Measurements from ENCODE around the genes ALPP, ALPI, CHRND and CHRNG.

GRCh38 chr2:231620686-231622028 is 28.5 kb downstream of the TEX44 start:
- RRBS = no CpG with 5 or more reads among the region's 36 CpGs

DNA sequence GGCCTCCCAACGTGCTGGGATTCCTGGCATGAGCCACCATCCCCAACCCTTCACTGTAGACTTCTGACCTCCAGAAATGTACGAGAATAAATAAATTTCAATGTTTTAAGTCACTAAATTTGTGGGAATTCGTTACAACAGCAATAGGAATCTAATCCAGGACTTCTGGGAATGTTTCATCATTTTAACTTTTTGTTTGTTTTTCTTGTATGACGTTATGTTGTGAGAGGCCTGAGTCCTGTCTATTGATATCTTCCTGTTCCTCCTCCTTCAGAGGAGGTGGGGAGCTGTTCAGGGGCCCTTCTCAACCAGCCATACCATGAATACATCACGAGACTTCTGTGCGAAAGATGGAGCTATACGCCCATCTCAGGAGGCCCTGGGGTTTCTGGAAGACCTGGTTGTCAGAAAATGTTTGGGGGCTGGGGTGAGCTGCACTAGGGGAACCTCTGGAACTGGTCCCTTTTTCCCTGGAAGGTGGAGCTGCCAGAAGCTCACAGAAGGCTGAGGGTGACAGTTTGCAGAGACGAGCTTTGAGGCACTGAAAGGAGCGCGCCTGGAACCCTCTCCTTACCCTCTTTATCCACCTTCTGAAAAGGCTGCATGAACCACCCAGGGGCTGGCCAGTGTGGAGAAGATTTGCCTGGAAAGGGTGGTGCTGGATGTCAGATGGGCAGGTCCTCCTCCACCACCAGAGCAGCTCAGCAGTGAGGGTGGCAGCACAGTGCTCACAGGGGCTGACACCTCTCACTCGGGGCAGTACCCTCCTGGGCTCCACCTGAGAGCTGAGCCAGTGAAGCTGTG is 40.3 kb downstream of the TEX44 start:
- RRBS = no CpG with 5 or more reads among the region's 11 CpGs

DNA sequence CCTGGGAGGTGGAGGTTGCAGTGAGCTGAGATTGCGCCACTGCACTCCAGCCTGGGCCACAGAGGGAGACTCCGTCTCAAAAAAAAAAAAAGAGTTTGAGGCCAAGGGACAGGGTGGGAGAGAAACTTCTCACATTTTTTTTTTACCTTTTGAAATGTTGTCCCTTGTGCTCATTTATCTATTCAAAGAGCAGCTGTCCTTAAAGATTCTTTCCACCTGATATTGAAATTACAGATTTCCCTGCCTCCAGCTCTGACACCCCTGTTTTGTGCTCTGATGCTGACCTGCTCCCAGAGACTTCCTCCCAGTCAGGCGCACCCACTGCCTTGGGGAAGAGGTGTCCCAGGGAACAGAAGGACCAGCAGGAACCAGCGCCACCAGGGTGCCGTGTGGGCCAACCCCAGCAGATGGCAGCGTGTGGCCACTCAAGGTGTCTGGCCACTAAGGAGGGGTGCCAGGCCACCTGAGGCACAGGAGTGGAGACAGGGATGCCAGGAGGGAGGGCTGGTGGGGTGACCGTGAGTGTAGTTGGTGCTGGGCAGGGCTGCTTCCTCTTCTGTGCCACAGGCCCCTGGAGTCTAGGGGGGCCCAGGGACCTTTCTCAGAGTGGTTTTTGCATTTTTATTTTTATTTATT is 55.8 kb downstream of the TEX44 start:
- RRBS = no CpG with 5 or more reads among the region's 7 CpGs

DNA sequence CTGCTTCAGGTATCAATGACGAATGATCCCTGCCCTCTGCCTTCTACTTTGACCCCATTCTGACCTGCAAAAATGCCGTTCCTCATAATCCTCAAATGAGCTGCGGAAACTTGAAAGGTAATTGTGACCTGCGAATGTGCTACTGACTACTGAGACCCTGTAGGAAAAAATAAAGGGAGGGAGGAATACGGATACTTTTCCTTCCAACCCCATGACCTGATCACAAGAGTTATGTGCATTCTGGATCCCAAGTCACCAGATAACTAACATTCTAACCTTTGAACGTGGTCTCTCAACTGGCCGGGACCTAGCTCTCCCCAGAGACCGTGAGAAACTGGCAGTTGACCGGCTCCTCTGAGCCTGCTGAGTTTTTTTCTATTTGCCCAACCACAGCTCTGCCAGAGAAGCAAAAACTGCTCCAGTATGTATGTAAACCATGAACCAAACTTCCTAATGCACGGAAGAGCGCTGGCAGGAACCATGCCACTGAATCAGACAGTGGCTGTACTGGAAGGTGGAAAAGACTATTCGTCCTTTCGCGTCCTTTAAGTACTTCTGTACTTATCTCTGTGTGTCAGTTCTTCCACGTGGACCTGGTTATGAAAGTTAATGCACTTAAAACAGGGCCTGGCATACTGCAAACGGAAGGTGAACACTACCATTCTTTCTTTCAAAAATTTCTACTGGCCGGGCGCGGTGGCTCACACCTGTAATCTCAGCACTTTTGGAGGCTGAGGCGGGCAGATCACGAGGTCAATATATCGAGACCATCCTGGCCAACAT is 47.4 kb upstream of the PTMA start:
- RRBS = no CpG with 5 or more reads among the region's 22 CpGs

DNA sequence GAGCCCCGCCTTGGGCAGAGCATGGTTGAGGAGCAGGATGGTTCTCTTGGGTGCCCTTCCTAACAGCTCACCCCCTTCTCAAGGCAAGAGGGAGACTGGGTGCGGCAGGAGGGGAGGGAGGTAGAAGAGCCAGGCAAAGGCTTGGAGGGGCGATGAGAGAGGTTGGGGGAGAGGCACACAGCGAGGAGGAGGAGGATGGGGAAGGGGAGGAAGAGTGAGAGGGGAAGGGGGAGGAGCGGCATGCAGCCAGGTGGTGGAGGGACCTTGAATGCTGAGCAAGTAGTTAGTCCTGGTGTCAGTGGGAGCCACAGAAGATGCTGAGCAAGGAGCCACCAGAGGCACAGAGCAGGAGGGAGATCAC is 23.5 kb upstream of the PTMA start:
- RRBS = no CpG with 5 or more reads among the region's 5 CpGs

- RRBS = no CpG with 5 or more reads among the region's 14 CpGs
These were observed 1.4 kb upstream of the PTMA start for GRCh38 chr2:231707093-231707215.

DNA sequence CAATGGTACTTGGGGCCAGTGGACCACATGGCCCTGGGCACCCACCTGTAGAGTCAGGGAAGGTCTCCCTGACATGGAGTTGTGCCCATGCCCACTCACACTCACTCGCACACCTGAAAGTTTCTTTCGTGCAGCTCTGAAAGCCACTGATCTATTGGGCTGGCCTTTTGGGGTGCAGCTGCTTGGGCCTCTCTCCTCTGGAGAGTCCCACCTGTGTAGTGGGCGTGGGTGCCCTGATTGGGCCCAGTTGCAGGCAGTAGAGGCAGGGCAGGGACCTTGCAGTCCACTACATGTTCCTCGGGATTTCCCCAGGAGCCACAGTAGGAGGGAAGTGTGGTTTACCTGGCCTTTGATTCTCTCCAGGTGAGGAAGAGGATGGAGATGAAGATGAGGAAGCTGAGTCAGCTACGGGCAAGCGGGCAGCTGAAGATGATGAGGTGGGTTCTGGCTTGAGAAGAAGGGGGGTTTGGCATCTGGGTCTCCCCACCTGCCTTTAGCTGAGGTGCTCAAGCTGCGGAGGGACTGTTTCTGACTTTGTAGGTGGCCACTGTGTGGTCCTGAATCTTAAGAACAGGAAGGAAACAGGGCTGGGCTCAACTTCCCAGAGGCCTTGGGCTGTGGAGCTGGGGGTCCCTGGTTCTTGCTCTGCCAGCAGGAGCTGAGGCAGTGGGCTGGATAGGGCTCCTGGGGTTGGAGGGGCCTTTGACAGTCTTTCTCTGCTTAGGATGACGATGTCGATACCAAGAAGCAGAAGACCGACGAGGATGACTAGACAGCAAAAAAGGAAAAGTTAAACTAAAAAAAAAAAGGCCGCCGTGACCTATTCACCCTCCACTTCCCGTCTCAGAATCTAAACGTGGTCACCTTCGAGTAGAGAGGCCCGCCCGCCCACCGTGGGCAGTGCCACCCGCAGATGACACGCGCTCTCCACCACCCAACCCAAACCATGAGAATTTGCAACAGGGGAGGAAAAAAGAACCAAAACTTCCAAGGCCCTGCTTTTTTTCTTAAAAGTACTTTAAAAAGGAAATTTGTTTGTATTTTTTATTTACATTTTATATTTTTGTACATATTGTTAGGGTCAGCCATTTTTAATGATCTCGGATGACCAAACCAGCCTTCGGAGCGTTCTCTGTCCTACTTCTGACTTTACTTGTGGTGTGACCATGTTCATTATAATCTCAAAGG is 4.1 kb downstream of the PTMA start:
- RRBS = no CpG with 5 or more reads among the region's 25 CpGs

GRCh38 chr2:231924911-231925764 is 1.1 kb downstream of the NPPC start:
- RRBS = 2% methylated on average over 13 of the region's 64 CpGs

DNA sequence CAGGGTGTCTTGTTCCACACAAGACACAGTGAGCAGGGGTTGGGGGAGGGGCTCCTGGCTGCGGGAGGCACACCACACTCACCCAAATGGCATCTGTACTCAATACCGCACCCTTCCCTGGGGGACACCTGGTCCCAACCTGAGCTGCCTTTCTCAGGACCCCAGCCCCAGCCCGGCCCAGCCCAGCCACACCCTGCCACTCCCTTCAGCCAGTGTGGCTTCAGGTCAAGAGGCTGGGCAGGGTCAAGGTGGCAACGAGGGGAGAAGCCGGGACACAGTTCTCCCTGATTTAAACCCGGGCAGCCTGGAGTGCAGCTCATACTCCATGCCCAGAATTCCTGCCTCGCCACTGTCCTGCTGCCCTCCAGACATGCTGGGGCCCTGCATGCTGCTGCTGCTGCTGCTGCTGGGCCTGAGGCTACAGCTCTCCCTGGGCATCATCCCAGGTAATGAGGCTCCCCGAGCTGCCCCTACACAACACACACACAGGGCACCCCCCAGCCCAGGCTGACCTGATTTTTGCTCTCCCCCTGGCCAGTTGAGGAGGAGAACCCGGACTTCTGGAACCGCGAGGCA is at the start of gene ALPP:
TSS of gene ALPP (plus strand) at position 319 of the 576 bp plus-strand sequence.
- RRBS = 27% methylated on average over 1 of the region's 11 CpGs

GRCh38 chr2:232385502-232386354 is 7.2 kb downstream of the ALPP start:
- RRBS = no CpG with 5 or more reads among the region's 29 CpGs

- RRBS = 8% methylated on average over 2 of the region's 12 CpGs
These were observed at the start of gene ALPI for GRCh38 chr2:232455874-232456387. Gene ALPI (plus strand): TSS chr2:232456153.

DNA sequence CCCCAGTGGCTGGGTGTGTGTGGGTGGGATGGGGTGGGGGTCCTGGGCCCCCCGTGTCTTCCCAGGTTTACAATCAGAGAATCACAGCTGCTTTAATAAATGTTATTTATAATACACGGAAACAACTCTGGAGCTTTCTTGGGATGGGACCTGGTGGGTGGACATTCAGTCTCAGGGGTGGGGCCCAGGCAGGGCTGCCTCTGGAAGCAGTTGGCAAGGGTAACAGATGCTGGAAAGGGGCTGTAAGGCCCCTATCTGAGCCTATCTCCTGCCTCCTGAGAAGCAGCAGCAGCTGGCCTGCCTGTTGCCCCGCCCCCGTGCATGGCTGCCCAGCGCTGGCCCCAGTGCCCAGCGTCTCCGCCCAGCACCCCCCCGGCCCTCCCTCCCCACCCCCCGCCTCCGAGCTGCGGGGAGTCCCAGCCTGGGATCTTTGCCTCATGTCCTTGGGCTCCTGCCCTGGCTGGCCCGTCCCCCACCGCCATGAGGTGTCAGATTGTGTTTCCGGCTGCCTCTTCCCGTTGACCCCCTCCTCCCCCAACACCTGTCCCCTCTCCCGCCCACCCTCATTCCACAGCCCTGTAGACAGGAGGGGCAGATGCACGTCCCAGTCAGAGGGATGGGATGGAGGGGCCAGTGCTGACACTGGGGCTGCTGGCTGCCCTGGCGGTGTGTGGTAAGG is at the start of gene CHRND:
TSS of gene CHRND (plus strand) at position 566 of the 679 bp plus-strand sequence.
- RRBS = no CpG with 5 or more reads among the region's 18 CpGs

- RRBS = no CpG with 5 or more reads among the region's 9 CpGs
These were observed at the start of gene CHRNG for GRCh38 chr2:232539205-232539877. Gene CHRNG (plus strand): TSS chr2:232539692.

DNA sequence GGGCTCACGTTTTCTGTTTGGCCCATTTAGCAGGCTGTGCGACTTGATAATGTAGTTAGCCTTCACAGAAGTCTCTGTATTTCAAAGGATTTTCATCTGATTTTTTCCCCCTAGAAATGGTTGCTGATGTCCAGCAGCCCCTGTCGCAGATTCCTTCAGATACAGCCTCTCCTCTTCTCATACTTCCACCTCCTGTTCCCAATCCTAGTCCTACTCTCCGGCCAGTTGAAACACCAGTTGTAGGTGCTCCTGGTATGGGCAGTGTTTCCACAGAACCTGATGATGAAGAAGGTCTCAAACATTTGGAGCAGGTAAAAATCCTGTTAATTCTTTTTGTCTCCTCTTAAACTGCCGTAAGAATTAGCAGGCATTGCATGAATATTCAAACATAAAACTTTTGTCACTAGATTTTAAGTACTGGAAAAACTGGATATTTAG is 18.3 kb upstream of the KCNJ13 start:
- RRBS = no CpG with 5 or more reads among the region's 5 CpGs

GRCh38 chr2:232875591-232875914 is 5.5 kb downstream of the SNORC start:
- RRBS = 8% methylated on average over 5 of the region's 8 CpGs

DNA sequence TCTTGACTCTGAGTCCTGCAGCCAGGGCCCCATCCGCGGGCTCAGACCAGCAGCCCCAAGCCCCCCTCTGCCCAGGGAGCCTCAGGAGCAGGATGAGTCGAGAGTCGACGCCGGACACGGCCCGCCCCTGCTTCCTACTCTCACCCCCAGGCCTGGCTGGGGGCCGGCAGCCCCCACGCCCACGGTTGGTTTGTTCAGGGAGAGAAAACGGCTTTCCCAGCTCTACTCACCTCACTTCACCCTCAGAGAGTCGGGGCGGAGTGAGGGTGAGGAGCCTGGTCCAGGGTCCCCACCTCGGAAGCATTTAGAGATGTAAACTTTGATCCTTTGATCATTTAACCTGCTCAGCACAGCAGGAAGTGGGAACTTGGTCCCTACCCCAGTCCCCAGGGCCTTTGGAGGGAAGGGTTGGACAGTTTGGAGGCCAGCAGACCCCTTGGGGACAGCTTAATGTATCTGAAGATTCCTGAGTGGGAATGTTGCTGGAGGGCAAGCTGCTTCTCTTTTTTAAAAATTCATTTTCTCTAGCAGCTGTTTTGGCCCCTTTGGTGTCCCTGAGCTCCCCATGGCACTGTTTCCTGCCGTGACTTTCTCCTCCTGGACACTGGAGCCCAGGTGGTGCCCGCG is 7.1 kb downstream of the SNORC start:
- RRBS = 32% methylated on average over 4 of the region's 18 CpGs

- RRBS = no CpG with 5 or more reads among the region's 5 CpGs
These were observed 7.6 kb downstream of the SNORC start for GRCh38 chr2:232877673-232878030.

DNA sequence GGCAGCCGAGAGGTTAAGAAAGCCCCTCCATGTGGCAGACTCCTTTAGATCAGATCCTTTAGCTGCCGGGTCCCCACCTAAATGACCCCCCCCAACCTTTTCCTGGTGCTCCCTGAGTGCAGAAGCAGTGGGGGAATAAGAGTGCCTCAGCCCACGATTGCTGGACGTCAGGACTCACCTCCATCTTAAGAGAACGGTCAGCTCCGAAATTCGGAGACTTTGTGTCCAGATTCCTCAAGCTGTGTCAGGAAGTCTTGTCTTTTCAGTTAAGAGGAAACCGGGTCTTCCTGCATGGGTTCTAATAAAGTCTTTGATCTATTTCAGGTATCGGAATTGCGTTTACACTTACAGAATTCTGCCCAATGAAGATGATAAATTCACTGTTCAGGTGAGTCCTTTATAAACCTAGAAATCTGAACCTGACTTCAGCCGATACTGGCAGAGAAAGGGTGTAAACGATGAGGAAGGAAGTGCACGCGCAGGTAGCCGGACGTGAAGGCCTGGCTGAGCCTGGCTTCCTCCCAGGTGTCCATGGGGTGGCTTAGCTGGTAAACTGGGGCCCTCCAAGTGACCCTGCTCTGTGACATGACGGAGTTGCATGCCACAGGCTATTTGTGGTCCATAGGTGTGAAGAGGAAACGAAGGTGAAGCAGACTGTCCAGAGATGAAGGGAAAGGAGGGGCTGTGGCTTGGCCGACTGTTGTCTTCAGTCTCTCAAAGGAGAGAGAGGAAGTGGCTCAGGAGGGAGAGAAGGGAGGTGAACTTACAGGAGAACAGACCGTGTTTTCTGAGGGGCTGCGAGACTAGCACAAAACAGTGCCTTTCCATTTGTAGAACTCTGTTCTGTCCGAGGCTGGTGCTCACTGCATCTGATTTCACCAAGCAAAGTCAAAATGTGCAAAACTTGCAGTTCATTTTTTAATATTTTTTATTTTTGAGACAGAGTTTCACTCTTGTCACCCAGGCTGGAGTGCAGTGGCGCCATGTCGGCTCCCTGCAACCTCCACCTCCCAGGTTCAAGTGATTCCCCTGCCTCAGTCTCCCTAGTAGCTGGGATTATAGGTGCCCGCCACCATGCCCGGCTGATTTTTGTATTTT is 19.2 kb downstream of the INPP5D start:
- RRBS = no CpG with 5 or more reads among the region's 26 CpGs

GRCh38 chr2:233148012-233148386 is 87.9 kb downstream of the INPP5D start:
- RRBS = no CpG with 5 or more reads among the region's 2 CpGs

- RRBS = no CpG with 5 or more reads among the region's 19 CpGs
These were observed 87.0 kb upstream of the ATG16L1 start for GRCh38 chr2:233164315-233165007.

Data from AG10803 (cell line).